Melanocyte of skin (primary cell): ENCODE data around the gene COMMD6.

- CAGE, long polyA plus RNA, 2 experiments, result start-site peak on the minus strand in 2 of 2 experiments, at chr13:75537822-75537855 at its widest, 39 to 167 reads per replicate
Measured at GRCh38 chr13:75537282-75537973, at the start of gene COMMD6. Gene COMMD6, minus strand, starts transcription at chr13:75537841.

- CAGE, long polyA plus RNA, 2 experiments, result no peak in any of the 2 experiments
Measured at GRCh38 chr13:75574485-75575010, 25.0 kb downstream of the UCHL3 start.

DNA sequence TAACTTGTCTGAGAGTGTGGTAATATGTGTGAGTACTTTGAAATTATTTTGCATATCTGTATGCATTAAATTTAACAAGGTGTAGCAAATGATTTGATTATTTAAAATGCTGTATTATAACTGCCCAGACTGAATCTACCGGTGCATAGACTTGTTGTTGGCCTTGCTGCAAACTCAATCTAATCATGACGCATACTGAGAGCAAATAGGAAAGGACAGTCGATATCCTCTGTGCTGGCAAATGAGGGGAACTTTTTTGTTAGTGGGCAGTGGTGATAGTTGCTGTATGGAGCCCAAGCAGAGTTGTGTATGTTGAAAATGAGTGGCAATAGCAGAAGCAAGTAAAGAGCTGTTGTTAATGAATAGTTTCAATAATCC, 127.4 kb downstream of the LMO7 start:
- CAGE, long polyA plus RNA, 2 experiments, result no peak in any of the 2 experiments

DNA sequence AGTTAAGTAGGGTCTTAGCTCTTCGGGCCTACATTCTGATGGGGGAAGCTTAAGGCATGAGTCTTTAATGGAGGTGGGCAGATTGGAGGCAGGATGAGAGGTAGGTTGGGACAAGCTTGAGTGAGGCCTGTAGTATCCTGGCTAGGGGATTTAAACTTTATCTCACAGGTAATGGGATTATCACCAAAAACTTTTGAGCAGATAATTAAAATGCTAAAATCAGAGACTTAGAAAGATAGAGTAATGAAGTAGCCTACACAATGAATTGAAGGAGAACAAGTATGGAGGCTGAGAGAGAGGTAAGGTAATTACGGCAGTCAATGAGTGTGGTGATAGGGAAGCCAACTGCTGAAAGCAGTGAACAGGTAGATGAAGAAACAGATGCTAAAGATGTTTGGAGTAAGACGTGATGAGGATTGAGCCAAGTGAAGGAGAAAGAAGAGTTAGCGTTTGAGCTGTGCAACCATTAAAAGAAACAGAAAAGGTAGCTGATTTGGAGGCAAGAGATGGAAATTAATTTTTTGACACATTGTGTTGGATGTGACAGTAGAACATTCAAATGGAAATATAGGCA, 137.1 kb downstream of the LMO7 start:
- CAGE, long polyA plus RNA, 2 experiments, result no peak in any of the 2 experiments

GRCh38 chr13:76798112-76798338, 88.2 kb downstream of the KCTD12 start:
- CAGE, long polyA plus RNA, 2 experiments, result no peak in any of the 2 experiments

- CAGE, long polyA plus RNA, 2 experiments, result no peak in any of the 2 experiments
Measured at GRCh38 chr13:76829627-76829906, 56.6 kb downstream of the KCTD12 start.

DNA sequence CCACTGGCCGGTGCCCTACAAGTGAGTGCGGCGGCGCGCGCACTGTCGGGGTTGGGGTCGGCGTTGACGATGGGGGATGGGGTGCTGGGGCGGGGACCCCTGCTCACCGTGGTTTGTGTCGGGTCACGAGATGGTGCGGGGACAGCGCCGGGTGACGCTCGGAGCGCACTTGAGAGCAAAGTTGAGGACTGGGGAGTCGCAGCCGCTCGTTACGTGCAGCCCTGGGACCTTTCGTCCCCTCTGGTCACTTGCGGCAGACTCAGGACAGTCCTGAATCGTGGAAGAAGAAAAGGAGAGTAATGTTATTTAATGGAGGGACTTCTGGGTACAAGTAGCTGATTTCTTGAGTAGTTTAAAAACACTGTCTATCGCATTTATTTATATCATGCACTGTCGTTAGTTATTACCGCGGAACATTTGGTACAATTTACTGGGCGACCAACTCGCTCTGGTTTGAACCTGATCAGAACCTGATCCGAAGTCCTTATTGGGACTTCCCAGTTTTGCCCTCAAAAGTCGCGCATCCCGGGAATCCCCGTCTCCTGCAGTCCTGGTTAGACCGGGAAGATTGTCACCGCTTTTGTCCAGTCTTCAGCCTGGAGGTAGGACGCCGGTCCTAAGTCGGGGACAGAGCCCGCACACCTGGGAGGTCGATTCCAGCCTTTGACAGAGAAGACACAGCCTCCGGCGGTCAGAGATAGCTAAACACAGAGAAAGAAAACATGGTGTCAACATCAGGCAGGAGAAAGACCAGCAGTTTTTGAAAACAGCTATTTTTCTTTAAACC, 563 bp downstream of the CLN5 start:
- CAGE, long polyA plus RNA, 2 experiments, result no peak in any of the 2 experiments

GRCh38 chr13:77016968-77017261, 10.0 kb downstream of the FBXL3 start:
- CAGE, long polyA plus RNA, 2 experiments, result no peak in any of the 2 experiments

DNA sequence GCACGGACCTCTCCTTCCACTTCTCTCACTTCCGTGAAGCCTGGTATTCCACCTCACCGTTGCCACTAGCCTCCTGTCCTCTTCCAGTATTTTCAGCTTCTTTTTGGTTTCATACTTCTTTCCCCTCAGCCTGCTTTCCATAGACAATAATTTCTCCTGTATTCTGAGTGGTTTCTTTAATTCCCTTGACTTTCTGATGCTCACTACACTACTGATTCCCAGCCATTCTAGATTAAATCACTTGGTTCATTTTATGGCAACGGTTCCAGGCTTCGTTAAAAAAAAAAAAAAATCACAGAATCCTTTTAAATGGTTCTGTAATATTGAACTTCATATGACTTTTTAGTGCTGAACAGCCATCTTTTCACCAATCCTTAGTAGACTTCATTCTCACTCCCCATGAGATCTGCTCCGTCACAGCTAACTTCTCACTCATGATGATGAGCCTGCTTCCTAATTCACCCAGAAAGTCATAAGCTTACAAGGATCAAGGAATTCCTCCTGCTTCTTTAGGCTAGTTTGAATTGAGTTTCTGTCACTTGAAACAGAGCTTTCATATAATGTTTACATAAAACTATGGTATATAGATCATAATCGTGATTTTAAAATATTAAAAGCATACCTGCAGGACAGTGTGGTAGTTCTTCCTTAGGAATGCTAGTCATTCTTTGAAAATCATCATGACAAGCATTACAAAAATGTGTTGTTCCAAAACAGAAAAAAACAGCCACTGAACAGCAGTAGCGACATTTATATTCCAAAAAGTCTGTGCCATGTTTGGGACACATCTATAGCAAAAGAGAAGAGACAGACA, 23.6 kb upstream of the FBXL3 start:
- CAGE, long polyA plus RNA, 2 experiments, result no peak in any of the 2 experiments

GRCh38 chr13:77136886-77137594, 110.1 kb upstream of the FBXL3 start:
- CAGE, long polyA plus RNA, 2 experiments, result no peak in any of the 2 experiments

DNA sequence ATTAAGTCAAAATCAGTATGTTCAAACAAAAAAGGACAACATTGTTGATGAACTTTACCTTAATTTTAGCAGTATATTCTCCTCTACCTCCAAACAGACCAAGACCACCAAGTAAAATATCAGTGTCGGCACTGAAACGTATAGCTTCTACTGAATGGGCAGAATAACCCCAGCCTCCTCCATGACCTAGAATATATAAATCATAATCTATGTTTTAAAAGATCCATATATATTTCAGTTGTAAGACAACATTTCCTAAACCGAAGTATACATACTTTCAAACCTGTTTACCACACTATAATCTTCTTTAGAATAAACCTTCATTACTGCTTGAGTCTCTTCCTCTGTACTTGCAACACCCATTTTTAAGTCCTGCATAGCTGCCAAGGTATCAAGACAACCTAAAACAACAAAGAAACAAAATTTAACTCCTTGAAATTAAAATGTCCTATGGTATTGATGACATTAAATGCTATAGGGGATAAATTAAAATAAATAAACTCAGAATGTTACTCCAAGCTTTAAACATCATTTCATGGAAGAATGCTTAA, 121.6 kb downstream of the MYCBP2 start:
- CAGE, long polyA plus RNA, 2 experiments, result no peak in any of the 2 experiments

DNA sequence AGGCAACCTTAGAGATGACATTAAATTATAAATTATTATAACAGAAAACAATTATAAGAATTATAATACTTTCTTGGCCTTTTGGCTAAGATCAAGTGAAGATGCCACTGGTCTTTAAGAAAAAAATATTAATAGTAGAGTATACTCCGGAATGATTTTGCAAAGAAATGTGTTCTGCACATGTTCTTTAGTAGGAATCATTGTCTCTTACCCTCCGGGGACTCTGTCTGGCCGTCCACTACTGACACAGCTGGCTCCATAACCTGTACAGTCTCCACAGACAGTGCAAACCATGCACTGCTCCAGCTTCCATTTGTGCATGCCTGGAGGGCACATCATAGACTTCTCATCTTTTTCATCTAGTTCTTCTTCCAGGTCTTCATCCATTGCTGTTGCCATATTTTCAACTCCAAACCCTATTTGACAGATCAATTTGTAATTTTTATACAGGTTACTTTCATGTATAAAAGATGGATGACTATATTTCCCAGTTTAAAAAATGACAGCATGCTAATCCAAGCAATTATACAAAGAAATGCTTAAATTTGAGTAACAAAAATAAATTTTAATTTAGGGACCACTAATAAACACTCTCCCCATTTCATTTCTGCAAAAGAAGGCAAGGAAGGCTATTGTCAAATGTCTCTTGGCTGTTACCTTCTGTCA, 75.8 kb downstream of the MYCBP2 start:
- CAGE, long polyA plus RNA, 2 experiments, result no peak in any of the 2 experiments

DNA sequence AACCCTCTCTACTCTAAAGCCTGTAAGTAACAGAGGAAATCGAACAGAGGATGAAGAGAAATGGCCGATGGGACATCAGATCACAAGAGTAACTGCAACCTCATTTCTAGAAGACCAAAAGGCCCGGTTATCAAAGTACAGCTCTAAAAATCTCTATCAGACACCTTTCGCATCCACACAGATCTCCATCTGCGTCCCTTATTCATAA, 1.3 kb downstream of the MYCBP2 start:
- CAGE, long polyA plus RNA, 2 experiments, result no peak in any of the 2 experiments

- CAGE, long polyA plus RNA, 2 experiments, result no peak in any of the 2 experiments
Measured at GRCh38 chr13:77390575-77390907, 63.6 kb upstream of the MYCBP2 start.

DNA sequence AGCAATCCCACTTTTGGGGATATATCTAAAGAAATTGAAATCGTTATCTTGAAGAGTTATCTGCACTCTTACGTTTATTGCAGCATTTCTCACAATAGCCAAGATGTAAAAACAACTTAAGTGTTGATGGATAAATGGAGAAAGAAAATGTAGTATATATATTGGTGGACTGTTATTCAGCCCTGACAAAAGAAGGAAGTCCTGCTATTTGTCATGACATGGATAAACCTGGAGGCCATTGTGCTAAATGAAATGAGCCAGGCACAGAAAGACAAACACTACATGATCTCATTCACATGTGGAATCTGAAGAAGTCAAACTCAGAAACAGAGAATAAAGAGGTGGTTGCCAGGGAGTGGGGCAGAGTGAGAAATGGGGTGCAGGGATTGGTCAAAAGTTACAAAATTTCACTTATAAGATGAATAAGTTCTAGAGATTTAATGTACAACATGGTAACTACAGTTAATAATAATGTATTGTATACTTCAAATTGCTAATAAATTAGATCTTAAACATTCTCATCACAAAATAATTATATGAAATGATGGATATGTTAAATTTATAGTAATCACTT, 58.8 kb downstream of the POU4F1 start:
- CAGE, long polyA plus RNA, 2 experiments, result no peak in any of the 2 experiments

- CAGE, long polyA plus RNA, 2 experiments, result no peak in any of the 2 experiments
Measured at GRCh38 chr13:78595795-78596740, 7.3 kb downstream of the POU4F1 start.

DNA sequence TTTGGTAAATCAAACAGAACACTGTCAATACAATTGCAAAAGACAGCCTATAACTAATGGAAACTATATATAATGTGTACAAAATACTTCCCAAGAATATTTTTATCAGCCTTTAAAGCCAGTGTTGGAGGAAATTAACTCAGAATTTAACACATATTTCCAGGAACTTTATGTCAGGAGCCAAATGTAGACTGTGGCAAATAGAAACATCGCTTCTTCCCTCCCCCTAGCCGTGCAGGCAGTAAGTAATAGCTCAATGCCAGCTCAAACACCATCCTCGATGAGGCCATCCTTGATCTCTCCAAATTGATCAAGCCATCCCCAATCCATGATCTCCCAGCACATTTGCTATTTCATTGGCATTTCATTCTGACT, 1.3 kb downstream of the OBI1 start:
- CAGE, long polyA plus RNA, 2 experiments, result no peak in any of the 2 experiments

DNA sequence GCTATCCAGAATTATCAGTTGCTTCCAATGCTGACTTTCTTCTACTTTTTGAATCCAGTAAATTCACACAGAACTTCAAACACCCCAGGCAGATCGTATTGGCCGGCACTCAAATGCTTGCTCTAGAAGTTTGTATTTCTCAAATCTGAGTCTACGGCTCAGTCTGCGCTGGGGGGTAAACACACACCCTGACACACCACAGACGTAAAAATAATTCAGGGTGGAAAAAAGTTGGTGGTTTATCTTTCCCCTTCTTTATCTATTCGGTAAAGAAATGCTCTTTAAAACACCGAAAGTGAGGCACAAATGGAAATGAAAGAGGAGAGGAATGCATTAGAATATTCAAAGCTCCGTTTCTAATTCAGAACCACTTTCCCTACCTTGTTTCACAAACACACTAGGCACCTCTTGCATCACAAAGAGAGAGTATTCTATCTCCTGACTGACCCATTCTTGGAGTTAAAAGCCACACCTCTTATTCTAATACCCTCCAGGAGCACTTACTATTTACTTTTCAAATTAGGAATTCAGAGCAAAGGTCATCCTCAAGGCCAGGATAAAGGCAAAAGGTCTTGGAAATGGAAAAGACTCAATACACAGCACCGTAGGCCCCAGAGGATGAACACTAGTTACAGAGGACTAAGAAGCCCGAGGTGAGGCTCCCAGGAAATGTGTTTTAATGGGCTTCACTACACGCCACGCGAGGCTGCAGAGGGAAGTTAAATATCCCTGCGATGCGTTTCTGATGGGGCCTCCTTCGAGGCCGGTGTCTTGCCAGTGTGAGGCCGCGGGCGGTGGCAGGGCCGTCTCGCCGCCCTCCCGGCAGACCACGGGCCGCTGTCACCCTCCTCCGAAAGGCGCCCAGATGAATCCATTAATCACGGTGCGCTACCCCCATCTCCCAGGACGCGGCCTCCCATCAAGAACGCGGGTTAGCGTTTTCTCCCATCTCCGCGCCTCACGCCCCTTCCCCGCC, 673 bp downstream of the OBI1 start:
- CAGE, long polyA plus RNA, 2 experiments, result no peak in any of the 2 experiments

DNA sequence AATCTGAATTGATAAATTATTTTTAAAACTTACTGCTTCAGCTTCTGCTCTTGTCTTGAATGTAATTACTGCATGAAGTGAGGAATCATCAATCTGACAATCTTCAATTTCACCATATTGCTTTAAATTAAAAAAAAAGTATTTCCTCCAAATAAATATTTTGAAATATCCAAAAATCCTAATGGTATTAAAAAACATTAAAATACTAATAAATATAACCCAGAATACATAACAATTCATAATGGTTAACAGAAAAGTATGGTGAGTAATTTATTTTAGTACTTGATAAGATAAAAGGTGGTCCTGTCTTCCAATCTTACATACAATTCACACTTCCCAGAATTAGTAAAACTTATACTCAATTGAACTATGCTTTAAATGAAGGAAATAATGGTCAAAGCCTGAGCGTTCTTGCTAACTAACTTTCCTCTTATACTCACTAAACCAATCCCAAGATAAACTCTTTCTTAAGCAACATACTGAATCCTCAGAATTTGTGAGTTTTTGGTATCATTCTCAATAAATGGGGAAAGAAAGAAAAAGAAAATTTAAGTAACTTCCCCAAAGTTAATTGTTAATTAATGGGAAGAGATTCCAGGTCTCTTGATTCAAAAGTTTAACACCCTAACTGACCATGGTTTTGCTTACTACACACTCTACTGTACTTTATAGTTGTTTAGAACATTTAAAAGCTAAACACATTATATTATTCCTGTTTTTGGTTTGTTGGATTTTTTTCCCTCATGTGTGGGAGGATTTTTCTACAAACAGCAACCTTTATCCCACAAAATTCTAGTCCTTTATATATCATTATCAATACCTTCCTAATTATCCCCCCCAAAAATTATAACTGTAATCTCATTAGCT, 71.5 kb downstream of the RBM26 start:
- CAGE, long polyA plus RNA, 2 experiments, result no peak in any of the 2 experiments

- CAGE, long polyA plus RNA, 2 experiments, result no peak in any of the 2 experiments
Measured at GRCh38 chr13:80070291-80070613, 270.7 kb downstream of the SPRY2 start.